ENCODE measurements around a stretch of chr2.

DNA sequence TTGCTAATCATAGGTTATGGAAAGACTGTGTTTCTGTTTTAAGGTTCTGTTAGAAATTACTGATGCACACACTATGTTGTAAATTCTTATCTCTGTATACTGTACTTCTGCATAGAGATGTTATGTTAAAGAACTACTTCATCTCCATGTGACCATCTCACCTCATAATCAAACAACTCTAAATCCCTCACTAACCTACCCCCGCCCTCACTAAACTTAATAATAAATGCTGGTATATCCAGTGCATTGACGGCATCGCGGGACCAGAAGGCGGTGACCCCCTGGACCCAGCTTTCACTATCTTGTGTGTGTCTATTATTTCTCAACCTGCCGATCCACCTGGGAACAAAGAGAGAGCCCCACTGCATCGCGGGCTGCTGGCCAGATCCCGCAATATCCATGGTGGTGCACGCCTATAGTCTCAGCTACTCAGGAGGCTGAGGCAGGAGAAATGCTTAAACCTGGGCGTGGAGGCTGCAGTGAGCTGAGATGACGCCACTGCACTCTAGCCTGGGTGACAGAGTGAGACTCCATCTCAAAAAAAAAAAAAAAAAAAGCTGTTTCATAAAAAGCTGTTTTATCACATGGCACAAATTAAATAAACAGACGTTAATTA, 7.9 kb upstream of the CNOT11 start:
- PRO-cap, result no peak
- RAMPAGE, long total RNA, 4 experiments, result no peak in any of the 4 experiments

GRCh38 chr2:101268463-101268743, 15.7 kb downstream of the CNOT11 start:
- PRO-cap, result no peak
- RAMPAGE, long total RNA, 4 experiments, result no peak in any of the 4 experiments

DNA sequence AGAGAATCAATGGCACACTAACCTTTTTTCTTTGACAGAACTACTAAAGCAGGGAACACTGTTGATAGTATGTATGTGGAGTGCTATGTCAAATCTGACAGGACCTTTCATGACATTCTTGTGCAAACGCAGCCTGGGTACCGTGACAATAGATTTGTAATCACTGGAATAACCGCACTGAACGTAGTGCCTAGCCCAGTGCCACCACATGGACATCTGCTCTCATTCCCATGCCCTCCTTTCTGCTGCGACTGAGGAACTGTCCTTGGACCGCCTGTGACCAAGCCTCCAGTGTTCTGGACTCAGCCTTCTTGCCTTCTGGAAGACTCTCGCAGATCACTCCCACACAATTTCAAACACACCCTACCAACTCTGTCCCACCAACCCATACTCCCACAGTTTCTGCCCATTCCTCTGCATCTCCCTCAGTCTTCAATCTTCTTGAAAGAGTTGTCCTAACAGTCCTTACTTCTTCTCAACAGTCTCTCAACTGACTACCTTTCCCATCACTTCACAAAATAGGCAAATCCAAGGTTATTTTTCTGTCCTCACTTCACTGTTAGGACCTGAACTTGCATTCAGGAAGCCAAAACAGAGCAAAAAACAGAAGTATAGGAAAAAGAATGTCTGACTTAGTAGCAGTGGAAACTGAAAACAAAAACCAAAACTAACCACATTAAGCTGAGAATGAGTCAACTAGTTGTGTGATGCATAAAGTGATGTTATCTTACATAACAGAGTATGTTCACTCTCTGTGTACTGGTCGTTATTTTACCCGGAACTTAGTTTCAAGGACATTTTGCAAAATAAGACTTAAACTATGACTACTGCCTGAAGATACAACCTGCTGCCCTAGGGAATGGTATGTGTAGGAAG, 2.0 kb downstream of the RNF149 start:
- PRO-cap, result unidirectional peak, plus-strand start at position 816 of the sequence
- RAMPAGE, long total RNA, 4 experiments, result no peak in any of the 4 experiments

DNA sequence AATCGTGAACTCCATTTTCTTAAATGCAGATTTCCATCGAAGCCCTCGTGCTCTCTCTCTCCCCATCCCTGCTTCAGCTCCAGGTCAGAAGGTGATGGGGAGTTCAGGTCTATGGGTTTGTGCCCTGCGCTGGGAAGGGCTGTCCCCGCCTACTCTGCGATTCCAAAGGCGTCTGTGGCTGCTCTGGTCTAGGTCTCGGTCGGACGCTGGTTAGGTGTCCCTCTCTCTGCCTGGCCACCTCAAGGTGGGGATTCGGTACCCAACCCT, 856 bp downstream of the CREG2 start:
- PRO-cap, result no peak
- RAMPAGE, long total RNA, 4 experiments, result no peak in any of the 4 experiments

DNA sequence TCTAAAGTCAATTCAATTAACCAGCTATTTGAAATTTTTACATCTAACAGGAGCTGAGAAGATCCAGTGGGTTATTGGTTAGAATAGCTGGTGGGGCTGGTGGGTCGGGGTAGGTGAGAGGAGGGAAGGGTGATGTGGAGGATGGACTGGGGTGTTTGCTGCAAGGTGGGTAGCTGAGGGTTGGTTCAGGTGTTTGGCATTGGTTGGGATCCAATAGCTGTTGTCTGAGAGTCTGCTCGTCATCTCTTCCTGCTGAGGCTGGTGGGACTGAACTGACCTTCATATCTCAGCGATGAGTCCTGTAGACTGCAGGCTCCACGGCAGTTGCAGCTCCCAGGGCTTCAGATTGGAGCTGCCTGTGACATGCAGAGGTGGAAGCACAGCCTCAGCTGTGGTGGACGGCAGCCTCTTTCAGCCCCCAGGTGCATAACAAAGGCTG, 4.0 kb upstream of the IL1R2 start:
- PRO-cap, result no peak
- RAMPAGE, long total RNA, 4 experiments, result no peak in any of the 4 experiments

DNA sequence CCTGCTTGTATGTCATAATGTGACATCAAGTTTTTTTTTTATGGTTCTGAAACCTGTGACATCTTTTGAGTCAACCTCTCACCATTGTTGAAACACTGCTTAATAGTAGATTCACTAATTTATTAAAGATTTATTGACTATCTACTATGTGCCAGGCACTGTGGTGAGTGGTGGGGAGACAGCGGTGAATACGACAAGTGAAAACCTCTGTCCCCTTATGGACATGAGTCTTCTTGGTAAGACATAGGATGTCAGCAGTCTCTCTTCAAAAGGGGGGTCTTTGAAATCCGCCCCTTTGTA, 1.8 kb downstream of the IL1R1 start:
- PRO-cap, result no peak
- RAMPAGE, long total RNA, 4 experiments, result no peak in any of the 4 experiments

GRCh38 chr2:102190509-102191011, 3.7 kb downstream of the IL1RL2 start:
- PRO-cap, result no peak
- RAMPAGE, long total RNA, 4 experiments, result no peak in any of the 4 experiments

GRCh38 chr2:102358447-102358975, 2.9 kb downstream of the IL18R1 start:
- PRO-cap, result no peak
- RAMPAGE, long total RNA, 4 experiments, result no peak in any of the 4 experiments

- PRO-cap, result no peak
- RAMPAGE, long total RNA, 4 experiments, result no peak in any of the 4 experiments
These were observed 44.3 kb downstream of the TMEM182 start for GRCh38 chr2:102806050-102806637.

GRCh38 chr2:103401670-103402186, 639.9 kb downstream of the TMEM182 start:
- PRO-cap, result no peak
- RAMPAGE, long total RNA, 4 experiments, result no peak in any of the 4 experiments

DNA sequence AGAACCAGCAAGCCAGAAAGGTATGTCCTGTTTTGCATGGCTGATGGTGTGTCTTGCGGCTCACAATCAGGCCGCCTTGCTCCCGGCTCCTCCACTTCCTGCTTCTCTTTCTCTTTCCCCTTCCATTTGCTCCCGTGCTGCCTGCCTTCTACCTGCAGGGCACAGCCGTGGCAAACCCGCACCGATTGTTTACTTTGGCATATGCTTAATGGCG, 419.5 kb upstream of the POU3F3 start:
- PRO-cap, result no peak
- RAMPAGE, long total RNA, 4 experiments, result no peak in any of the 4 experiments

DNA sequence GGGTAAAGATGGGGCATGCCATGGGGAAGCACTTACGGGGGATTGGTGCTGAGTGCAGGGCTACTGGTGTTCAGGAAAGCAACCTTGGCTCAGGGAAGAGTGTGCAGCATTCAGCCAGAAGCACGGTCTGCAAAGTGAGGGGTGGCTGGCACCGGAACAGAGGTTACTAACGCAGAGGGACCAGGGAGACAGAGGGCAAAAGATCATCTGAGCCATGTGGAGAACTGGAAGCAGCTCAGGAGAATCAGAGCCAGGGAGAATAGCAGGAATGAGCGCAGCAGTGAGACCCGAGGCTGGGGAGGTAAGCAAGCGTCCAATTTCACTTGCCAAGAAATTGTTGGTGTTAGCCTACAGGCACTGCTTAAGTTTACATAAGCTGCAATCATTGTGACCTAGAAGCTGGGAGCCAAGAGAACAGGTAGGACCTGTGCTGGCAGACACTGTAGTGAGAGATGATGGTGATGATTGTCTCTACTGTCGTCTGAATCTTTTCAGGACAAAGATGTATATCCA, 372.6 kb upstream of the POU3F3 start:
- PRO-cap, result no peak
- RAMPAGE, long total RNA, 4 experiments, result no peak in any of the 4 experiments

DNA sequence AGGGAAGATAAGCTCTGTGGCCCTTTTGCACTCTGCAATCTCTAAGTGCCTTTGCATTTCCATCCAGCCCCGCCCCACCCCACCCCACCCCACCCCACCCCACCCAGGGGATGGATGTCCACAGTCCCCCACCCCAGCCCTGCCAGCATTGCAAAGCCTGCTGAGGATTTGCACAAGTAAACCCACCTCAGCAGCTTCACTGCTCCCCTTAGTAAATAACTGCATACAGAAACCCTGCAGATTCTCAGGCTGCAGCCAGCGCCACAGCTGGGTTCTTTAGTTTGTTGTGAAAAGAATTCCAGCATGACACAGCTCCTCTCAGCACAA, 95.9 kb upstream of the POU3F3 start:
- PRO-cap, result no peak
- RAMPAGE, long total RNA, 4 experiments, result no peak in any of the 4 experiments

DNA sequence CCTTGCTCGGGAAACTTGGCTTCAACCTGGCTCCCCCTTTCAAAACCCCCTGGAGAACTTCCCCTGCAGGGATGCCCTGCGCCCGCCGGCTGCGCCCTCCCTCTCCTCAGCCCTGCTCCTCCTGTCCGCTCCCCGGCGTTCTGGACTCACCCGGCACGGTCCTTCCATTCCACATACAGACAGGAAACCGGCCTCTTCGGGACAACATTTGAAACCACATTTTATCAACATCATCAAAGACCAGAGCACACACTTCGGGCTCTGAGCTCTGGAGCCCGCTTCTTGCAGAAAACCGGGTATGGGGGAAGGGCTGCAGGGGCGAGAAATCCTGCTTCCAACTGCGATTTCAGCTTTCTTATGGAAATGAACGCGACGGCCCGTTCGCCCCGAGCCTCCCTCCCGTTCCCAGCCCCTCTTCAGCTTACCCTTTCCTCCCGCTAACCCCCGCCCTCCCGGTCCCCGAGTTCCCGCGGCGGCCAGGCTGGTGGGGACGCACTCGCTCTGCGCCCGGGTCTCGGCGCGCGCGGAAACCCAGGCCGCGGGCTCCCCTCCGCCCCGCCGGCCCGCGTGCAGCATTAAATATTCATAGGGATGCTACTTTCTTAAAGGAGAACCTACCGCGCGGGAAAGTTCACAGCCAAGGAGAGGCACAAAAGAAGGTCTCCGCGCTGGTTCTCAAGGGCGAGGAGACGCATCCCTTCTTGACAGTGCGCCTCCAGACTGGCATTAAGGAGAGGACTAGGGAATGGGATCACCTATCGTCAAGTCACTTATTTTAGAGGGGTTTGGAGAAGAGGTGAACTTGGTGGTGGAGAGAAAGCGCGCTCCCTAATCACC, 18.4 kb downstream of the POU3F3 start:
- PRO-cap, result no peak
- RAMPAGE, long total RNA, 4 experiments, result no peak in any of the 4 experiments

GRCh38 chr2:105037716-105037946, 238 bp upstream of the MRPS9 start:
- PRO-cap, result bidirectional peak, plus-strand start at chr2:105038061, minus-strand start at chr2:105037896
- RAMPAGE, long total RNA, 4 experiments, result no peak in any of the 4 experiments

- PRO-cap, result no peak
- RAMPAGE, long total RNA, 4 experiments, result no peak in any of the 4 experiments
These were observed 65.0 kb downstream of the MRPS9 start for GRCh38 chr2:105102700-105103531.

DNA sequence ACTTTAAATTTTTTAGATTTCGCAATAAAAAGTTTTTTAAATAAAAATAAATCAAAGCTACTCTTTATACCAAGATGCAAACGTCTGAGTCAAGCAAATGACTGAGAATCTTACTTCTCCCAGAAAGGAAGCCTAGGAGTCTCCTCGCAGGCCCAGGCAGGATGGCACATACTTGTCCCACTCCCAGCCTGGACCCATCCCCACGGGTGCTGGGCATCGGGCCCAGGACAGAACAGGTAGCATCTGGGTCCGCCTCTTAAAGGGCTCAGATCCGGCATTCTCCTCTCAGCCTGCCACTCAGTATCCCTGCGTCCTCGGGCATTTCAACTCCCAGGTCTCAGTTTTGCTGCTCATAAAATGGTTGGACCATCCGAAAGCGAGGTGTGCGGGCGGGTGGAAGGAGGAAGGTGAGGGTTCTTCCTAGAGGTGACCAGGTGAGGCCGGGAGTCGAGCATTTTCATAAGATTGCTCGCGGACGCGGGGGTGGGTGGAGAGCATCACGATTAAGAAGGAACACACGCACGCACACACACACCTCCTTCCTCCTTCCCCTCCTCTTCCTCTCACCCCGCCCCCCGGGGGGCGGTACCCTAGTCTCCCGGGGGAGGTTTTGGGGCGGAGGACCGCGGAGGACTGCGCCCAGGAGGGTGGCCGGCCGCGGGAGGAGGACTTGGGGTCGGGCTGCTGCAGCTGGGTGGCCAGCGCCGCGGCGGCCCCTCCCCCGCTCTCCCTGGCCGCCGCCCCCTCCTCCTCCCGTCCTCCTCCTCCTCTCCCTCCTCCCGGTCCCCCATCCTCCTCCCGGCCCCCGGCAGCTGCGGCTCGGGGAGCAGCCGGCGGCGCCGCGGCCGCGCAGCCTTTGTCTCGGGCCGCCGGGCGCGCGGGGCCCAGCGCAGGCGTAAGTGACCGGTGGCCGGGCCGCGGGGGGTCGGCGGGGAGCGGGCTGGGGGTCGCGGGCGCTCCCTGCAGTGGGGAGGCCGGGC, 98.0 kb upstream of the GPR45 start:
- PRO-cap, result no peak
- RAMPAGE, long total RNA, 4 experiments, result no peak in any of the 4 experiments

GRCh38 chr2:105328264-105329239, 983 bp downstream of the TGFBRAP1 start:
- PRO-cap, result no peak
- RAMPAGE, long total RNA, 4 experiments, result no peak in any of the 4 experiments

DNA sequence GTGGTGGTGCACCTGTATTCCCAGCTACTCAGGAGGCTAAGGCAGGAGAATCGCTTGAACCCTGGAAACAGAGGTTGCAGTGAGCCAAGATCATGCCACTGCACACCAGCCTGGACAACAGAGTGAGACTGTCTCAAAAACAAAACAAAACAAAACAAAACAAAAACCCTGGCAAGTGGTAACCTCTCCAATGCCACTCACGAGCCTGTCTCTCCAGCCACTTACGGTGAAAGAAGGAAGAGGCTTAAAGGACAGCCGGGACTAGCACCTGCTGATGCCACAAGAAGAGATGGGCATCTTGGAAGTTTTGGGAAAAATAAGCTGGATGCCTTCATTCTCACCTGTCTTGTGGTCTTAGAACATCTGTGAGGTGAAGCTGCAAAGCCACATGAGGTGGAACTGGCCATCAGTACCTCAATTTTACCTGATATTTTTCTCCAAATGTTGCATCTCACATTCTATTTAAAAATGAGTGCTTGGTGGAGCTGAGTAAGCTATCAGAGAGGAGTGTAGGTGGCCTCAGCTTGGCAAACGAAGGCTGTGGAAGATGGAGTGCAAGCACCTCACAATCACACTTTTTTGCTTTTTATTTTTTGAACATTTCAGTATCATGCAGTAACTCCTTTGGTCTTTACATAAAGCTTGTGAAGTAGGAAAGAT, 26.9 kb downstream of the C2orf49 start:
- PRO-cap, result no peak
- RAMPAGE, long total RNA, 4 experiments, result no peak in any of the 4 experiments

GRCh38 chr2:105373107-105374428, 25.3 kb downstream of the FHL2 start:
- PRO-cap, result unidirectional peak, plus-strand start at chr2:105373729
- RAMPAGE, long total RNA, 4 experiments, result no peak in any of the 4 experiments